Camera-type eye (tissue), 1 donor: ENCODE measurements around the gene FZD7.

- RAMPAGE, long total RNA = no peak
Observed at GRCh38 chr2:201696155-201696752, 2.2 kb downstream of the MPP4 start.

GRCh38 chr2:202033699-202034362, at the start of gene FZD7:
FZD7 (plus strand) TSS chr2:202033855.
- RAMPAGE, long total RNA = no peak

- RAMPAGE, long total RNA = no peak
Observed at GRCh38 chr2:202091182-202092090, 18.4 kb downstream of the KIAA2012 start.

- RAMPAGE, long total RNA = no peak
Observed at GRCh38 chr2:202187600-202188024, 50.8 kb downstream of the SUMO1 start.

- RAMPAGE, long total RNA = no peak
Observed at GRCh38 chr2:202295412-202296198, 30.0 kb downstream of the NOP58 start.

- RAMPAGE, long total RNA = no peak
Observed at GRCh38 chr2:203082983-203083663, 68.4 kb downstream of the NBEAL1 start.

DNA sequence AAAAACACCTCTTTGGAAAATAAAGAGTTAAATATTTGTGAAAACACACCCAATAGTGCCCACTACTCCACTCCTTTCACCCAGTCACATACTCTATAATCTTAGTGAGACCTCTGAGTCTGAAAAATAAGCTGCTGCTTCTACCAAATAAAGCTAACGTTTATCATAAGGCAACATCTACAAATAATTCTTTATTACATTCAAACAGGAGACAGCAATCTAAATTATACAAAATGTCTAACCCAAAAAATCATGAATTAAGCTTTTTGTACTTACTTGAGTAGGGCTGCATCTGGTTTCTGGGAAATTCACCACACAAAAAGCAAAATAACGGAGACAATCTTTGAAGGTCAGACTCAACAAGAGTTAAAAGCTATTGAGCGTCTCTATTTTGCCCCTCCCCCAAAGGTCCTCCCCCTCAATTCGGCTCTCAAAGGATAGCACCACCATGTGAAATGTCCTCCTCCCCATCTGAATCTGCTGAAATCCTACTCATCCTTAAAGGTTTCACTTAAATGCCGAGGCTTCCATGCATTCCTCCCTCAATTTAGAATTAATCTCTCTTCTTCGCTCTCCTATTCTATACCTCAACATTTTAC, 1.9 kb downstream of the RAPH1 start:
- RAMPAGE, long total RNA = no peak

DNA sequence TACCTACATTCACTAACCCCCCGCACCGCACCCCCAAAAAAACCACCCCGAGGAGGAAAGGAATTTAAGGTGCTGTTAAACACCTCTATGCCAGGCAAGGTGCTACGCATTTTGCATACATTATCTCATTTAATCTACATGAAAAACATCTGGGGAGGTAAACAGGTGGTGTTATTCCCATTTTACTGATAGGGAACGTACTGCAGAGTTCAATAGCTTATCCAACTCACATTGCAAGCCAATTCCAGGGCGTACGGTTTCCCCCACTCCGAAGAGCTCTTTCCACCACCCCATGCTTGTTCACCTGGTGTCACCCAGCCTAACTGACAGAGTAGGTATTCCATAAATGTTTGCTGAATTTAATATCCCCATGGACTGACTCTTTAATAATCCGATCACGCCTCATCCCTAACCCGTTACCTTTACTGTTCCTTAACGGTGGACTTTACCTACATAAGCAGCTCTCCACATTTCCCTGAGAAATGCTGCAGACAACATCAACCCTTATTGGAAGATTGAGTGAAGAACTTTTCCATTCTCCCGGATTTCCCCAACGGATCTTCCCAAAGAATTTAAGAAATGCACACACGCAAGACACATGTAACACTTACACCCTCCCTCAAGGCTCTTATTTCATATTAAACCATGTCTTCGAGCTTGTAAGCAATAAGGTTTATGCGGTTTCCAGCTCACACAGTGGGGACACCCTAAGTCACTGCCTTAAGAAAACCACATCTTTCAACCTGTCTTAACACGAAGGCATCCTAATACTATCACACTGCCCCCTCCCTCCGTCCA, 1.2 kb downstream of the RAPH1 start:
- RAMPAGE, long total RNA = no peak

DNA sequence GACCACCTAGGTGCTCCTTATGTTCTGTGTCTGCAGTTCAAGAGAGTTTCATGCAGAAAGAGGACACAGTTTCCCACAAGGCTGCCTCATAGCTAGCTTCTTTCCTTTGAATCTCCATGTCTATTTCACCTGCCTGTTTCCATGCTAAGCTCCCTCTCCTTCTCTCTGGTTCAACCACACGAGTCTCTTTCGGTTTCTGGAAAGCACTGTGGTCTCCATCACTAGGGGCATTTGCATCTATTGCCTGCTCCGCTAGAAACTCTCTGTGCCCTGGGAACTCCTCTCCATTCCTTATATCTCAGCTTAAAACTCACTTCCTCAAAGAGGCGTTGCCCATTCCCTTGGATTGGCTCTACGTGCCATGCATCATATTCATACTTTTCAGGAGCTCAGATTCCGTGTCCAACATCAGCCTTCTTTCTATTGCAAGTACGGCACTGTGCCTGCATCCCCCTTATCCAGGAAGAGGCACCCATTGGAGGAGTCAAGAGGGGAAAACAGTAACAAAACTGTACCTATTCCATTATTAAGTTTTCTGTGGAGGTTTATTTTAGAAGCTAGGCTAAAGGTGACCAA, 51.4 kb upstream of the CTLA4 start:
- RAMPAGE, long total RNA = no peak

GRCh38 chr2:204321924-204322222, 223.4 kb upstream of the PARD3B start:
- RAMPAGE, long total RNA = no peak

DNA sequence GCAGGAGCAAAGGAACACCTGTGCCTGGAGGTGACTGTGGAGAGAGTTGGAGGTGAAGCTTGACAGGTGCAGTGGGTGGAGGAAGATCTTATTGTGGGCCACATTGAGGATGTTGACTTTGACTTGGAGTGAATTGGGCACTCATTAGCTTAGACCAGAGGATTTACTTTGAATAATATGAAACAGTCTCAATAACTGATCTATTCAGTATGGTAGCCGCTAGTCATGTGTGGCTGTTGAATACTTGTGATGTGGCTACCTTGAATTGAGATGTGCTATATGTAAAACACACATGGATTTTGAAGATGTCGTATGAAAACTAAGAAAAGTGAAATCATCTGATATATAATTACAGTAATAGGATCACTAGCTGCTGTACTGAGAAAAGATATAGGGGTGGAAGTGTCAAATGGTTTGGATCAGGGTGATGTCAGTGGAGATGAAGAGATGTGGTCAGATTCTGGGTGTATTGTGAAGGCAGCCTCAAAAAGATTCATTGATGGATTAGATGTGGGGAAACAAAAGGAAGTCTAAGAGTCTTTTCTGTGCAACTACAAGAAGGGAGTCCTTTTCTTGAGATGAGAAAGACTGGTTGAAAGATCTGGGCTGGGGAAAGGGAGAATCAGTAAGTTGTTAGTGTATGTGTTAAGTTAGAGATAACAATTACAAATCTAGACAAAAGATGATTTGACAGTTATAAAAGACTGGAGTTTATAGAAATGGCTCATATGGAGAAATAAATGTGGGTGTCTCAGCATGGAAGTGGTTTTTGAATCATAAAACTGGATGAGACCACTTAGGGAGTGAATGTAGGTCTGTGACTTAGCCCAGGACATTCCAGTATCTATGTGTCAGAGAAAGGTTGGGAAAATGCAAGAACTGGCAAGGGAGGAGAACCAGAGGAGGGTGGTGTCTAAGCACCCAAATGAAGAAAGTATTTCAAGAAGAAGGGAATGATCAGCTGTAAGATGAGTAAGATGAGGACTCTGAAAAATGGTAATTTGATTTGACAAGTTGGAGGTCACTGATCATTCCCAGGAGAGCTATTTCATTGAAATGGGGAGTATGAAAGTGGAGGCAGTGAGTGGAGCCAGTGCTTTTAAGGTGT, 347.3 kb downstream of the PARD3B start:
- RAMPAGE, long total RNA = no peak

GRCh38 chr2:205090423-205091097, 545.3 kb downstream of the PARD3B start:
- RAMPAGE, long total RNA = no peak

DNA sequence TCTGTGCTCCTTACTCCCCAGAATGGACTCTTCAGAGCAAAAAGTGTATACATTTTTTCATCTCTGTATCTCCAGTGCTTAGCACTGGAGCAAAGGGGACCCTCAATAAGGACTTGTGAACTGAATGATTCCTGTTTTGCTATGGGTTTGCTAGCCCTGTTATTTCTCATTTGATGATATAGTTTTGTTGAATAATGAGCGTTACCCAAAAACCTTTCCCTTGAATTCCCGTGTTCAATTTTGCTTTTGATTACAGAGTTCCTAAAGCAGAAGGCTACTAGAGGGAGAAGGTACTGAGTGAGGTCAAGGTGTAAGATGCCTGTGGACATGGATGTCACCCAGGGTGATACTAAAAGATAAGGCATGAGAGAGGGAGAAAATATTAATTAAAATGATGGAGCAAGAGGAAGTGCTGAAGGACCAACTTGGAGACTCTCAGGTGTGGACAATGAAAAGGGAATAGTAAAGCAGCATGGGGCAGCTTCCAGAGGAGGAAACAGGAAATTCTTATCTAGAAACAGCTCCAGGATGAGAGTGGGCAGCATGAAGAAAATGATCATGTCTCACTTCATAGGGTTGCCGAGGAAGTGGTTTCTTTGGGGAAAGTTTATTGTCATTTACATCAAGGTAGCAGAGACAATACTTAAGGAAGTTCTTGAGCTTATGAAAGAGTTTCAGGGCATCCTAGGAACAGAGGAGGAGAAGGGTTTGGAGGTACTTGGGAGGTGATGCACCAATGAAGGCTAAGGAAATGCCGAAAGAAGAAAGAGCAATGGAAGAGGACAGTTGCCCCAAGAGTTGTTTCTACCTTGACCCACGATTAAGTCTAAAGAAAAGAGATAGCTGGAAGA, 546.7 kb downstream of the PARD3B start:
- RAMPAGE, long total RNA = no peak

DNA sequence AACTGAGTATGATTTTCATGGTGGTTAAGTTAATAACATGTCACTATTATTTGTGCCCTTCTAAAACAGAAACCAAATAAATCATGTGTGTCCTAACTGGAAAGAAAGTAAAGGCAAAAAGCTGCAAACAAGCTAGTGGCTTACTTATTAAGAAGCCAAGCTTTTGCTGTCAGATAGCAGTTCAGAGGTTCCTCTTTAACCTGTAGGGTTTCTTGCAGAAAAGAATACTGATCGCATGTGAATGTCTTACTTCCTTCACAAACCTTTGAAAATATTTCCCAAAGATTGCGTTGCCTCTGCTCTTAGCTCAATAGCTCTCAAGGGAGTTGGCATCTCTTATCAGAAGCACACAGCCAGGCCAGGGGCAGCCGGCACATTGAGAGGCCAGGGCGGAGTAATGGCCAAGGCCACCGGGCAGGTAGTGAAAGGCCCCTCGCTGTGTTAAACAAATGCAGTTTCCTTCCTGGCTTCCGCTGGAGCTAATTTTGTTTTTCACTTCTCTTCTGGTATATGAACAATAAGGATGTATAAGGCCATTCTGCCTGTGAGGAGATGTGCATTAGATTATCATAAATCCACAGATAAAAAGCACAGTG, 542.5 kb upstream of the NRP2 start:
- RAMPAGE, long total RNA = no peak

DNA sequence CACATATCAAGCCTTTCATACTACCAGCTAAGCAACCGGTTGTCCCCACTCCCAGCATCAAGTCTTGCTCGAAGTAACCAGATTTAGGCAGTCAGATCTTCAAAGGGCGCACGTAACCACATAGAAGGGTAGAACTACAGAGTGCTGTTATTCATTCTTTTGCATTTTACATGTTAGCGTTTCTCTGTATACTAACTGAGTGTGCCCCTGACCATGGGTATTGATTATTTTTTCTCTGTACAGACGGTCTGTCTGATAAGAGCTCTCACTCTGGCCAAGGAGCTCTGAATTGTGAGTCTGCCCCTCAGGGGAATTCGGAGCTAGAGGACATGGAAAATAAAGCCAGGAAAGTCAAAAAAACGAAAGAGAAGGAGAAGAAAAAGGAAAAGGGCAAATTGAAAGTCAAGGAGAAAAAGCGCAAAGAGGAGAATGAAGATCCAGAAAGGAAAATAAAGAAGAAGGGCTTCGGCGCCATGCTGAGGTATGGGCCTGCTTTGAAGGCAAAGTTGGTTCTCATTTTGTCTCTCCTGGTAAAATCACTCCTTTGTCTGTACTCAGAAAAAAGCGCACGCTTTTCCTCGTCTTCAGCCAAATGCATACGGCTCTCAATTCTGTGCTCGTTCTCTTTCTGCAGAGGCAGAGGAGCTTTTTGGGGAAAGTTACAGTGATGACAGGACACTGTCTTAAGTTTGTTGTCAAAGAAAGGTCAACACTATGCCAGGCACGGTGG, 380.9 kb upstream of the NRP2 start:
- RAMPAGE, long total RNA = no peak

DNA sequence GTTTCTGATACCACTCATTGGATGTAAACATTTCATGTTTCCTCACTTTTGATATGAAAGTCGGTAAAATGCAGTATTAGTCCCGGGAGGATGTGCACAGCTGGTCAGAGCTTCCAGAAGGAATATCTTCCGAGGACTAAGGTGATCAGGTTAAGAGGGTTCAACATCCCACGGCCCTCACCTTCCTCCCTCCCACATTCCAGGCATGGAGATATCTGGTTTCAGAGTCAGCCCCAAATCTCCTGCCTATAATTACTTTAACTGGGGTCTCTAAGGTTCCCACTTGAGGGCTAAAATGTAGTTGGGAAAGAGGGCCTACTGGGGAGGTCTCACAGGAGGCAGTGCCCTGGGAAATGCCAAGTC, 65.9 kb upstream of the NRP2 start:
- RAMPAGE, long total RNA = no peak

- RAMPAGE, long total RNA = no peak
Observed at GRCh38 chr2:205660715-205661250, 21.5 kb upstream of the NRP2 start.

DNA sequence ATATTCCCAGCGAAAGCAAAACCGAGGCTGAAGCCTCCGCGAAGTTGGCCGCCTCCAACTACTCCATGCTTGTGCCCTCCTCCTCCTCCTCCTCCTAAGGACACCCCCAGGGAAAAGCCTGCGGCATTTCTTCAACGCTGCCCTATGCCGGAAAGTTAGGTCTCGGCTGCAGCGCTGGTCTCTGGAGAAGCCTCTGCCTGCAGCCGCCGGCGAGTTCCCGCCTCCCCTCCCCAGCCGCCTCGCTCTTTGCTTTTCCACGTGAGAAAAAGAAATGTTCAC, 3.8 kb downstream of the NRP2 start:
- RAMPAGE, long total RNA = no peak

GRCh38 chr2:205707654-205708808, 25.7 kb downstream of the NRP2 start:
- RAMPAGE, long total RNA = no peak

GRCh38 chr2:205763595-205764201, 81.4 kb downstream of the NRP2 start:
- RAMPAGE, long total RNA = no peak